Melanocyte of skin (primary cell): ENCODE measurements around the gene RNF157.

- CAGE, long polyA plus RNA, 2 experiments: no peak in any of the 2 experiments
Observed at GRCh38 chr17:75855623-75856793, 873 bp upstream of the WBP2 start.

GRCh38 chr17:75877701-75878226, 617 bp downstream of the TRIM47 start:
- CAGE, long polyA plus RNA, 2 experiments: no peak in any of the 2 experiments

DNA sequence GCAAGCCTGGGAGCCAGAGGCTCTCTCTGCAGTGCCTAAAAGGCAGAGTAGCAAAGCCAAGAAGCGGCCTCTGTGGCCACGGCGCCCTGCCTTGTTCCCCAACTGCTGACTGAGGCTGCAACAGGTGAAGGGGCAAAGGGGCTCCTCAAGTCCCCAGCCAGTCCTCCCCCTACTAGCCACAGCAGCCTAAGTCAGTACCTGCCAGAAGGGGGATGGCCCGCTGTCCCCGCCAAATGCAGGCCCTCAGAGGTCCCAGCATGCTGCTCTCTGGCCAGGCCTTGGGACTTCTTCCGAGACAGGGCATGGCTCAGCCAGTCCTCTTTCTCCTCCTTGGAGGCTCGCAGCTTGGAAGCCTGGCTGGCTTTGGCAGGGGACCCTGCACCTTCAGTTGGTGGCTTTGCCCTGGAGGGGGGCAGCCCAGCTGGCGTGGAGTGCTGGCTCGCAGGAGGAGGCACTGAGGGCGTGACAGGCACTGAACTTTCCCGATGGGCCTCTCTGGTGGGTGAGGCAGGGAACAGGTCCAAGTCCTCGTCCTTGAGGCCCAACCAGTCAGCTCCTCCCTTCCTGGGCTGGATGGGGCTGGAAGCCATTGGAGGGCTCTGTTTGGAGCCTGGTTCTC, 17.7 kb downstream of the FBF1 start:
- CAGE, long polyA plus RNA, 2 experiments: no peak in any of the 2 experiments

DNA sequence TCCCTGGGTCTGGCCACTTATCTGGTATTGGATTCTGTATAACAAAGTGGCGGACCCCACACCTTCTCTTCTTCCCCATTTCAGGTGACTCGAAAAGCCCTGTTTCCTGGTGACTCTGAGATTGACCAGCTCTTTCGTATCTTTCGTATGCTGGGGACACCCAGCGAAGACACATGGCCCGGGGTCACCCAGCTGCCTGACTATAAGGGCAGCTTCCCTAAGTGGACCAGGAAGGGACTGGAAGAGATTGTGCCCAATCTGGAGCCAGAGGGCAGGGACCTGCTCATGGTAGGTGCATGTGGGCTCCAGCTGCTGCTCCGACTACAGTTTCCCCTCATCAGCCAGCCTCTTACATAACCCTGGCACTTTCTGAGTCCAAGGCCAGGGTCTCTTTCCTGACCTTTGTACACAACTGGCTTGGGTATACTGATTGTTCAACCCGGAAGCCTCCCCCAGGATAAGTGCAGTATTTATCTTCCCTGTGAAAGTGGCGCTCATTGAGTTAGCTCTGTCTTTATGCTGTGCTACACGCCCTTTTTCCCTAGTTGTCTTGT, 2.5 kb downstream of the CDK3 start:
- CAGE, long polyA plus RNA, 2 experiments: no peak in any of the 2 experiments

DNA sequence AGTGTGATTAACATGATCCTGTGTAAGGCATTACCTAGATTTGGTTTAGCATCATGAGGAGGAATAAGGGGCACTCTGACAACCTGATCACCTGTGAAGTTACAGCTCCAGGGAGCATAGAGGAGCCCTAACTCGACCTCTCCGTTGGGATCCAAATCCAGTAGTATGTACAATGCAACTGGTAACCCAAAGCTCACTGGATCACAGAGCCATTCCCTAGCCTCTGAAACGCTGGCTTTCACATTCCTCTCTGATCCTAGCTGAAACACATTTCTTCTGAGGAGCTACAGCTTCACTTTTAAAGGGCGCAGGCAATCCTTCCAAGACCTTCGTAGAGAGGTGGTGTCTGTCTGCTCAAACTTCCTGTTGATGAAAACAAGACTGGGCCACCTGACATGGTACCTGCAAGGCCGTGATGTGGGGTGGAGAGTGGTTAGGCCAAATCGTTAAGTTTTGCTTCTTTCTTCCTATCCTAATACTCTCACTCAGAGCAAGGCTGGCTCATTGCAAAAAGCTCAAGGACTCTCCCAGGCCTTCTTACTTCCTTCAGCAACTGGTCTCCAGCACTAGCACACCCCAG, 10.7 kb upstream of the FOXJ1 start:
- CAGE, long polyA plus RNA, 2 experiments: no peak in any of the 2 experiments

GRCh38 chr17:76179596-76180353, 38.7 kb upstream of the FOXJ1 start:
- CAGE, long polyA plus RNA, 2 experiments: no peak in any of the 2 experiments

DNA sequence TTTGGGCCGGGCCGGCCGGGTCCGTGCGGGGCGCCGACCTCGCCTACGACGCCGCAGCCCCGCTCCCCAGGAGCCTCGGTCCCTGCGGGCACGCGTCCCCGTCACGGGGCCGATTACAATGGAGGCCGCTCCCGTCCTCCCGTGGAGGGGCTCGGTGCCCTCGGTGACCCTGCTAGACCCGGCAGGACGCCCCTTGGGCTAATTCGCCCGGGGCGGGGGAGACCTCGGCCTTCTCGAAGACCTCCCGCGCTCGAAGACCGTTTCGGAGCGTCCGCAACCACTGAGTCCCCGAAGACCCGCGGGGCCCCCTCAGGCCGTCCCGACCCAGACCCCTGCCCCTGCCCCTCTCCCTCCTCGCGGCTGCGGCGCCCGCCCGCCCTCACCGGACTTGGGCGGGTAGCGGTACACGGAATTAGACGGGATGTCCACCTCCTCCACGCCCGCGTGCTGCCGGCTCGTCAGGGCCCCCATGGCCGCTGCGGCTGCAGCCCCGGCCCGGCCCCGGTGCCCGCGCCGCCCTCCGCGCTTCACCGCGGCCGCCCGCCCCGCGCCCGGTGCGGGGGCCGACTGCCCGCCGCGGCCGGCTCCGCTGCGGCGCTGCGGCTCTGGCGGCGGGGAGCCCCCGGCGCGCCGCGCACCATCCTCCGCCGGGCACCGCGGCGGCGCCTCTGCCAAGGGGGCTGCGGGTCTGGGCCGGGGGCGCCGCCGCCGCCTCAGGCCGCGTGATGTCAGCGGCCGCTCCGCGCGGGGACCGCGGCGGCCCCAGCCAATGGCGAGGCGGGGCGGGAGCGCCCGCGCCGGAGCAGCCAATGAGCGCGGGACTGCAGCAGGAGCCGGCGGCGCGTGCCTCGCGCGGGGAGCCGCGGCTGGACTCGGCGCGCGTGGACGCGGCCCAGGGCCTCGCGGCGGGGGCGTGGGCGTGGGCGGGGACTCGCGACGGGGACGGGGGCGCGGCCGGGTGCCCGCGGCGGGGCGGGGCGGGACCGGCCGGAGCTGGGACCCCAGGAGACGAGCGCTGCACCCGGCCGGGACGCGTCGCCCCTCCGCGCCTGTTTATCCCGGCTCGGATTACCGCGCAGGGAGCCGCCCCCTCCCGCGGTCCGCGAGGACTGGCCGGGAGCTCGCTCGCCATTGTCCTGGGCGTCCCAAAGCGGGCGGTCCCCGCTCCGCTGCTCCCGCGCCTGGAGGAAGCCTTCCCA, at the start of gene RNF157:
Gene RNF157, minus strand, starts transcription at position 724 of the 1,199 bp plus-strand sequence.
- CAGE, long polyA plus RNA, 2 experiments: no peak in any of the 2 experiments

DNA sequence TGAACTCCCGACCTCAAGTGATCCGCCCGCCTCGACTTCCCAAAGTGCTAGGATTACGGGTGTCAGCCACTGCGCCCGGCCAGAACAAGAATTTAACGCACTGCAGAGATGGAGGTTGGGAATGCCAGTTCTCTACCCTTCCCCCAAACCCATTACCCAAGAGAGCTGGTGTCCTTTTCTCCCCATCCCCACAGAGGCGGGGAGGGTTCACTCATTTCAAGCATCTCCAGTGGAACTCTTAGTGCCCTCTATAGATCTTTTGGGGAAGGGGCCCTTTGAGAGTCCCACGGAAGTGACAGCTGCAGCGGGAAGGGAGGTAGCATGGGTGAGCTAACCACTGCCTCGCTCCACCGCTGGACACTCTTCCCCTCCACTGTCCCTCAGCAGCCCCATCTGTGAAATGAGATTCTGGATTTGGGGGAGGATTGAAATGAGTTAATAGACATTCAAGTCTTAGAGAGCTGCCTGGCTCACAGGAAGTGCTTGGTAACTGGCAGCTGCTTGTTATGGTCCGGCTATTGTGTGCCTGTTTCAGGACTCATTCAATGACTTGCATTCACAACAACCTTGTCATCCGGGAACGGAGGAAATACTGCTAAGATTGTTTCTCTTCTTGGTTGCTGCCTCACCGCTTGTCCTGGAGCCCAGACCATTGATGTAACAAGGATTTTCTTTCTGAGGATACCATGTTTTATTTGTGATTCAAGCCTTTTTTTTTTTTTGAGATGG, 3.4 kb upstream of the UBALD2 start:
- CAGE, long polyA plus RNA, 2 experiments: no peak in any of the 2 experiments

DNA sequence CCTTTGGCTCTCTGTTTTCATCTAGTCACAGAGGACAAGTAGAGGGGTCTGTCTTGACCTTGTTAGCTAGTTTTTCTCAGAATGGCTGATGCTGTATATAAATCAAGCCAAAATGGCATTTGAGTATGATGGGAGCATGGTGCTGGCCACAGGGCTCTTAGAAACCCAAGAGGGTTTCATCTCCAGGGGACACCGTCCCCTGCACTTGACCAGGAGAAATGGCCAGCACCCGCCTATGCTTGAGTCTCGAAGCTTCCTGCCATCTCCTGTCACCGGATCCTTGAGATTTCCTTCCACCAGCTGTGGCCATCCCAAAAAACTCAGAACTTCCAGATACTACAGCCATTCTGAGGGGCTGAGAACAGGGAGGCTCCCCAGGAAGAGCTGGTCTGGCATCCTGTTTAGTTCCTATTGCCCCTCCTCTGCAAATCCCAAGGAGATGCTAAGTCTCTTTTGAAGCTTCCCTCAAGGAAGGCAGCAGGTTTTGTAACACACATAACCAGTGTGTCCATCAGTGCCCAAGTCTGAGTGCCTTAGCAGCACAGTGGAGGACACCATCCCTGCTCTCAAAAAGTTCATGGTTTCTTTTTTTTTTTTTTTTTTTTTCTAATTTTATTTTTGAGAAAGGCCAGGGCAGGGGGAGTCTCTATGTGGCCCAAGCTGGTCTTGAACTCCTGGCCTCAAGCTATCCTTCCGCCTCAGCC, 1.9 kb downstream of the UBALD2 start:
- CAGE, long polyA plus RNA, 2 experiments: no peak in any of the 2 experiments

DNA sequence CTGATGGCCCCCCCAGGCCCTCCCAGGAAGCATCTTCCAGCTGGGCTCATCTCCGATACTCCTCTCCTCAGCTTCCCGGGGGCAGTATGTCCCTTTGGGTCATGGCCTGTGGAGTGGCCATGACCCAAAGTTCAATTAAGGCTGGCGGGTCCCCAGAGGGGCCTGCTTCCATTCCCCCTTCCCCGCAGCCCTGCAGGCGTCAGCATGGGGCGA, 6.4 kb downstream of the UBALD2 start:
- CAGE, long polyA plus RNA, 2 experiments: no peak in any of the 2 experiments

DNA sequence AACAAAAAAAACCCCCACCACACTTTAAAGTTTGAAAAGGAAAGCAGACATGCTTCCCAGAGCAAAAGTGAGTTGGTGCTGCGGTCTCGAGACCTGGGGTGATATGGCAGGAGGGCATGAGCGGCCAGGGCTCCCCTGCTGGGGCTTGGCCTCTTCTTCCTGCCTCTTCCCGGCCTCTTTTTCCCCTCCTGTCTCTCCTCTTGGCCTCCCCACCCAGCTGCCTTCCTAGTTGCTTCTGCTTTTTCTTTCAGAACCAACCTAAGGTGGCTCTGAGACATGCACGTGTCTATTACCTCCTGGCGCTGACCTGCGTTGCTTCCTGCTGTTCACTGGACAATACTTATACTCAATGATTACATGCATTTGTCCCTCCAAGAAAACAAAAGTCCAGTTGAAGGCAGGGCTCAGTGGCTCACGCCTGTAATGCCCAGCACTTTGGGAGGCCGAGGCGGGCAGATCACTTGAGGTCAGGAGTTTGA, 1.8 kb downstream of the QRICH2 start:
- CAGE, long polyA plus RNA, 2 experiments: no peak in any of the 2 experiments

DNA sequence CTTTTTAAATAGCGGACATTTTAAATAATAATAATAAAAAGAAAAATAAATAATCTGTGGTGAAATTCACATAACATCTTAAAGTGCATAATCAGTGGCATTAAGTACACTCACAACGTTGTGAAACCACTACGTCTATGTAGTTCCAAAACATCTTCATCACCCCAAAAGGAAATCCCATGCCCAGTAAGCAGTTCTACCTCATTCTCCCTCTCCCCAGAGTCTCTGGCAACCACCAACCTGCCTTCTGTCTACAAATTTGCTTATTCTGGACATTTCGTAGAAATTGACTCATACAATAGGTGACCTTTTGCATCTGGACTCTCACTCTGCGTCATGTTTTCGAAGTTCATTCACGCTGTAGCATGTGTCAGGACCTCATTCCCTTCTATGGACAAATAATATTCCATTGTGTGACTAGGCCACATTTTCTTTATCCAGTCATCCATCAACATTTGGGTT, 12.3 kb upstream of the SPHK1 start:
- CAGE, long polyA plus RNA, 2 experiments: no peak in any of the 2 experiments

GRCh38 chr17:76444789-76445238, 8.1 kb downstream of the UBE2O start:
- CAGE, long polyA plus RNA, 2 experiments: no peak in any of the 2 experiments

DNA sequence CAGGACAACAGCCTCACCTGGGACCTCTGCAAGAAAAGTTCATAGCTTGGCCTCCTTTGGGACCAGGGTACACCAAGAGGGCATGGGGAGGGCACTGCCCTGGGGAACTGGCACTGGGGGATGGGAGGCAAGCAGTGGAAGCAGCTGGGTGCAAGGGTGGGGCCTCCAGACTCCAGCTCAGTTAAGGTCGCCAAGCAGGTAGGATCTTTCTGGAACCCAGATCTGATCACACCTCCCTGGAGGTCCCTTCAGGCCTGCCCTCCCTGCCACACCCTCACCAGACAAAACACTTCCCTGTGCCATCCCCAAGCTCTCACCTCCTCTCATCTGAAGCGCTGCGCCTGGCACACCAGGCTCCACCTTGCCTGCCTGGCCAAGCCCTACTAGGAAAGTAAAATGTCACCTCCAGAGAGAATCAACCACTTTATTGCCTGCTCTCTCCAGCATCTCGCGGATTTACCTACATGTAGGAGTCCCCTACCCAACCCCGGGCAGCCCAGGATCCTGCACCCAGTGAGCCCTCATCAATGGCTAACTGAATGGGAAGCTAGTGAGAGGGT, 10.7 kb downstream of the RHBDF2 start:
- CAGE, long polyA plus RNA, 2 experiments: no peak in any of the 2 experiments

- CAGE, long polyA plus RNA, 2 experiments: no peak in any of the 2 experiments
Observed at GRCh38 chr17:76492911-76493625, 8.2 kb downstream of the RHBDF2 start.

GRCh38 chr17:76494762-76495641, 6.2 kb downstream of the RHBDF2 start:
- CAGE, long polyA plus RNA, 2 experiments: no peak in any of the 2 experiments

DNA sequence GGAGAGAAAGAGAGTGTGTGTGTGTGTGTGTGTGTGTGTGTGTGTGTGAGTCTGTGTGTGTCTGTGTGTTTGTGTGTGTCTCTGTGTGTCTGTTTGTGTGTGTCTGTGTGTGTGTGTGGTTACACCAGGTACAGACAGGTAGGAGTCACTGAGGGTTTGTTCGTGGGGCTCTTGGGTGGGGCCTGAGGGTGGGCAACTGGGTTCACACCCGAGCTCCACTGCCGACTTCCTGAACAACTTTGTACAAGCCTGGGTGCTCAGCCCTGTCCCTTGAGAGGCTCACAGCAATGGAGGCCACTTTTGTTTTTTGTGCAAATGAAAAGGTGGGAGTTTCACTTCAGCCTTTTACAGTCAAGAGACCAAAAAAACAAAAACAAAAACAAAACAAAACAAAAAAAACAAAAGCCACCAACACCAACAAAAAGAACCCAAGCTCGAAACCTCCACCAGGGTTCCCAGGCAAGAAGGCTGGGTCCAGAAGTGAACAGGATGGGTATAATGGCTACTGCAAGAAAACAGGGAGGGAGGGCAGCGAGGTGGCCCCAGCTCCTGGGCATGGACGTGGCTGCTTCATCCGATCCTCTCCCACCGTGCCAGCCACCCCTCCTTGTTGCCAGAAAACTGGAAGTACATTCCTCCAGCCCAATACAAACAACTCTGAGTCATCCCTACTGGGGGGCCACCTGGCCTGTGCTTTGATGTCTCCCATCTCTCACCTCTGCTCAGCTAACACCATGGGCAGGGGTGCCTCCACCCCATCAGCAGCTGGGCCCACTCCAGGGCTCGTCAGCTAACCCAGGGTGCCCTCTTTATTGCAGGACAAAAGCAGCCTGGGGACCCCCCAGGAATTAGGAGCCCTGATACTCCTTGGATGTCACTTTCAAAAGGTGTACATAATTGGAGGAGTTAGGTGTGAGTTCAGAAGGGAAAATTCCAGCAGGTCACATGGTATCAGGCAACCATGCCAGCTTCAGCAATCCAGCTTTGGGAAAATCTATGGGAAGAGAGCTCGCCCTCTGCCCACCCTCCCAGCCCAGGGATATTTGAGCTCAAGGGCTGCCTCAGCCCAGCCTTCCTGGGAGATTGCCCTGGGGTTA, 2.1 kb downstream of the RHBDF2 start:
- CAGE, long polyA plus RNA, 2 experiments: no peak in any of the 2 experiments

- CAGE, long polyA plus RNA, 2 experiments: no peak in any of the 2 experiments
Observed at GRCh38 chr17:76506335-76506785, 5.1 kb upstream of the RHBDF2 start.

DNA sequence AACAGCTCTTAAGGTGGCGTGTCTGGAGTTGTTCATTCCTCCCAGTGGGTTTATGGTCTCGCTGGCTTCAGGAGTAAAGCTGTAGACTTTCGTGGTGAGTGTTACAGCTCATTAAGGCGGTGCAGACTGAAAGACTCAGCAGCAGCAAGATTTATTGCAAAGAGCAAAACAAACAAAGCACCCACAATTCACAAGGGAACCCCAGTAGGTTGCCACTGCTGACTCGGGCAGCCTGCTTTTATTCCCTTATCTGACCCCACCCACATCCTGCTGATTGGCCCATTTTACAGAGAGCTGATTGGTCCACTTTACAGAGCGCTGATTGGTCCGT, 28.5 kb upstream of the ST6GALNAC2 start:
- CAGE, long polyA plus RNA, 2 experiments: no peak in any of the 2 experiments

DNA sequence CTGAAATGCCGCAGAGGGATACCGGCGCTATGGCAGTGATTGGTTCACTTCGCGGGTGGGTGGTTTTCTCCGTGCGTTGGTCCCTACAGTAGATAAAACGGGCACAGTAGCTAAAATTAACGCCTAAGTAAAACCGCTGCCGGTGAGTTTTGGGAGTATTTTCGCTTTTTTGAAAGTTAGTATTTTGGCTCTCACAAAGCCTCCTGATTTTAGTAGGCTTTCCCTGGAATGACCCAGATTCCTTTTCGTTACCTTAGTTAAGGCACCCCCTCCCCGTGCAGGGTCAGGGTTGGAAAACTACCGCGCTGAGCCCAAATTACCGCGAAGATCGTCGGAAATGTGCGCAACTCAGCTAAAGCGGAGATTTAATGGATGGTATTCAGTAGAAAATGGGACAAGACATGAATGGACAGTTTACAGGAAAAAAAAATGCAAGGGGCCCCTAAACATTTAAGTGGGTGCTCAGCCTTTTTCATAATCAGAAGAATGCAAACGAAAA, 28.4 kb upstream of the ST6GALNAC1 start:
- CAGE, long polyA plus RNA, 2 experiments: no peak in any of the 2 experiments